Bronchus (tissue), 1 donor: ENCODE measurements around a stretch of chr5.

- PRO-cap = no peak
These were observed 33.9 kb downstream of the TRIO start for GRCh38 chr5:14176695-14177767.

GRCh38 chr5:14178981-14179365 is 35.8 kb downstream of the TRIO start:
- PRO-cap = no peak

- PRO-cap = no peak
These were observed 65.9 kb downstream of the TRIO start for GRCh38 chr5:14208930-14209573.

- PRO-cap = bidirectional peak, plus-strand start at chr5:14213007, minus-strand start at chr5:14212970
These were observed 69.8 kb downstream of the TRIO start for GRCh38 chr5:14212909-14213381.

- PRO-cap = no peak
These were observed 106.2 kb downstream of the TRIO start for GRCh38 chr5:14249245-14249912.

DNA sequence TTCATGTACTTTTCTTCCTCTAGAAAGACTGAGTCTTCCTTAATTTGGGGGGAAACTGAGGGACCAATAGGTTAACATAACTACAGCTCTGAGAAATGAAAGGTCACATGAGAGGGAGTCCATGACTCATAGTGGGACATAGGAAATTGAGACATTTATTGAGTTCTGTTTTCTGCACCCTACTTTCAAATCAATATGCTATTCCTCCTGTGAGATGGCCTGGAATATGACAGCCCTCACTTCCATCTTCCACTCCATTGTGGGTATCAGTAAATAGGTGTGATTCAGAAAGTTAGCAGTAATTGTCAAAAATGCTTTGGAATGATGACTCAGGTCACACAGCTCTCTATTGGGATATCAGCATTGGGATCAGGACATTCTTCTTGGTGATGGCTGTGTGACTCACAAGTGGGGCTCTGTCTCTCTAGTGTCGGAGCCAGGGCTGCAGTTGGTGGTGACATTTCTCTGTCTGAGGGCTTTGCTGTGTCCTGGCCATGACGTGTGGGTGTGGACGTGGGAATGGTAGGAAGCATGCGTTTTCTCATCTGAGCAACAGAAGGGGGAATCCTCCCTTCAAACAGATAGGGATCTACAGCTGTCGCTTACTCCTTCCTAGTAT is 125.0 kb downstream of the TRIO start:
- PRO-cap = no peak

DNA sequence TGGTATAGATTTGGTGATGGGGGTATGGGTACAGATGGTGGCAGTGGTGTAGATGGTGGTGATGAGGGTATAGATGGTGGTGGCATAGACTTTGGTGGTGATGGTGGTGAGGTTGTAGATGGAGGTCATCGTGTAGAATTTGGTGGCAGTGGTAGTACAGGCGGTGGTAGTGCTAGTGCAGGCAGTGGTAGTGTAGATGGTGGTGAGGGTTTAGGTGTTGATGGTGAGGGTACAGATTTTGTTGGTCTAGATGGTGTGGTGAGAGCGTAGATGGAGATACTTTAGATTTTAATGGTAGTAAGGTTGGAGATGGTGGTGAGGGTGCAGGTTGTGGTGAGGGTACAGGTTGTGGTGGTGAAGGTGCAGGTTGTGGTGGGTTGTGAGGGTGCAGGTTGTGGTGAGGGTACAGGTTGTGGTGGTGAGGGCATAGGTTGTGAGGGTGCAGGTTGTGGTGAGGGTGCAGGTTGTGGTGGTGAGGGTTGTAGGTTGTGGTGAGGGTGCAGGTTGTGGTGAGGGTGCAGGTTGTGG is 178.8 kb upstream of the OTULINL start:
- PRO-cap = no peak

DNA sequence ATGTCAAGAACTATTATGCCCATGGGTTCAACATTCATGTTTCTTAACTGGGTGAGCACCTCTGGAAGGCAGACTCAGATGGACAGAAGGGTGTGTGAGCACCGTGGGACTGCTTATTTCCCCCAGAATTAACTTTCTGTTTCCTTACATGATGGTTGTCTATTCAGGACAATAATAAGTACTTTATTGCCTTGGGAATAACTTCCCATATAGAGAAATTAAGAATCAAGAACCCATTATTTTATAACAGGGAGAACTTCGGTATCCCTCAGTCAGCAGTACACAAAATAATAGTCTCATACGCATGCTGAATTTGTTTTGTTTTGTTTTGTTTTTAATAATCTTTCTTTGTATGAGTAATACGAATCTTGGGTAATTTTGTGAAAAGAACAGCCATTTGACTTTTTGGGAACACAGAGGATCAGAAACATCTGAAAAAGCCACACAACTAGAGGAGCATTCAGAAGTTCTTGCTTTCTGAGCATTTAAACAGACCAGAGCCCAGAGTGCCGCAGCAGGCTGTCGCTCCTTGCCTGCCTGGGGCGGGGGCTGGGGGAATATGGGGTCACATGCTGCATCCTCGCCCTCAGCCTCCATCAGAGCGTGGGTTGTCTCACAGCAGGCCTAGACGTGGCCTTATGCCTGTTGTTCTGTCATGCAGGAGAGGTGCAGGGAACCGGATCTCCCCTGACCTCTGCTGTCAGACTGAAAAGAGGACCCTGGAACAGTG is 133.6 kb upstream of the OTULINL start:
- PRO-cap = no peak

DNA sequence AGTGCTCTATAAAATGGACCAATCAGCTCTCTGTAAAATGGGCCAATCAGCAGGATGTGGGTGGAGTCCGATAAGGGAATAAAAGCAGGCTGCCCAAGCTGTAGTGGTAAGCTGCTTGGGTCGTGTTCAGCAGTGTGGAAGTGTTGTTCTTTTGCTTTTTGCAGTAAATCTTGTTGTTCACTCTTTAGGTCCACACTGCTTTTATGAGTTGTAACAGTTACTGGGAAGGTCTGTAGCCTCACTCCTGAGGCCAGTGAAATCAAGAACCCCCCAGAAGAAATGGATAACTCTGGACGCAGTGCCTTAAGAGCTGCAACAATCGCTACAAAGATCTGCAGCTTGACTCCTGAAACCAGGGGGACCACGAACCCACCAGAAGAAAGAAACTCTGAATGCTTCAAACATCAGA is 3.4 kb upstream of the OTULINL start:
- PRO-cap = no peak

- PRO-cap = no peak
These were observed 3.8 kb downstream of the OTULIN start for GRCh38 chr5:14668235-14668857.

GRCh38 chr5:14677943-14679241 is 13.9 kb downstream of the OTULIN start:
- PRO-cap = no peak

DNA sequence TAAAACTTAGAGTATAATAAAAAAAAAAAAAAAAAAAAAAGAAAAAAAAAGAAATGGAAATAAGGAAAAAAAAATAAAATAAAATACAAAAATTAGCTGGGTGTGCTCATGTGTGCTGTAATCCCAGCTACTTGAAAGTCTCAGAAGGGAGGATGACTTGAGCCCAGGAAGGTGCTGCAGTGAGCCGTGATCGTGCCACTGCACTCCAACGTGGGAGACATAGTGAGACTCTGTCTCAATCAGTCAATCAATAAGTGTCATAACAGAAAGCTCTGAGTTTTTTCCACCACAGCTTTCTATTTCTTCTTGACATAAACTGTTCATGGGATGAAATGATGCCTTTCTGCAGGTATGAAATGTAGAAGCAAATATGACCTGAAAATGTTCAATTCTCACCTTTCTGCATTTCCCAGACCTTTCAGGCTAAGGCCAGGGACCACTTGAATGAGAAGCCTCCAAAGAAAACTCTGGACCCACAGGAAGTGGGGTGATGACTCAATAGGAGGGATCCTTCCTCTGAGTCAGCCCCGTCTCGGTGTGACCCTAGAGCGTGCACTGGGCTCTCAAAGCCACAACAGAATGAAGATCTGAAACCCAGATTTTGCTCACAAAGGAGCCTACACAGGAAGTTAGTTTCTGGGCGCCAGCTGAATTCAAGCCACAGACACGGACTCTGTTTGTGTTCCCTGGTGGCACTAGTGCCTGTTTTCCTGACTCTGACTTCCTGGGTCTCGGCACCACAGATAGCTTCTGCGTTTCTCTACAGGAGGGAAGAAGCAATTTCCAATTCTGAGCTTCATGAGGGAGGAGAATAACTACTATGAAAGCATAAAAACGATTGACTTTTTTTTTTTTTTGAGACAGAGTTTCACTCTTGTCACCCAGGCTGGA is 62.0 kb downstream of the ANKH start:
- PRO-cap = no peak

DNA sequence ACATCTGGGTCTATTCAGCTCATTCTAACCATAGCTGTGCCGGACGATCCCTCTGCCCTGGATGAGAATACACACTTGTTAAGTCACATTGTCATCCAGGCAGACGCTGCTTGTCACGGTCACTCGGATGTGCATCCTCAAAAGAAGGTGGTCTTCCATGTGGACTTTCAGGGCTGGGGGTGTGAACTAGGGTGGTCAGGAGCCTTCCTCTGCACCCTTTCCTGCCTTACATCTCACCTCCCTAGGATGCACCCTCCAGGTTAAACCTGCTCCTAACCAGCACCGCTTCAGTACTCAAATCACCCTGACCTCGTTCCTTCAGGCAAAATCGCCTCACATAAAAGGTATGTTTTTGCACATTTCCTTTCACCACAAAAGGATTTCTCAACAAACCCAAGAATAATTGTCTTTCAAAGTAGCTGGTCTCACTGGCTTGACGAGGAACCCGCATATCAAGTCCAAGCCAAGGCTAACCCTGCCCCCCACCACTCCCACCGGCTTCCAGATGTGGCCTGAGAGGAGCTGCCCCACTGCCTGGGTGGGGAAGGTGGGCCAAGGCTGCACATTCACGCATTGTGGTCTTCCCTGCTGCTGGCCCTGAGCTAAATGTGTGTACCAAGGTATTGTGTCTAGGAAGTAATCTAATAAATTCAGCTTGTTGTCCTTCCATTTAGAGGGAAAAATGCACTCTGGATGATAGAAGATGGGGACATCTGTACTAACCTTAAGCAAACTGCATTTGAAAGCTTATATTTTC is 21.7 kb downstream of the ANKH start:
- PRO-cap = no peak

GRCh38 chr5:14900731-14901171 is 29.2 kb upstream of the ANKH start:
- PRO-cap = no peak

DNA sequence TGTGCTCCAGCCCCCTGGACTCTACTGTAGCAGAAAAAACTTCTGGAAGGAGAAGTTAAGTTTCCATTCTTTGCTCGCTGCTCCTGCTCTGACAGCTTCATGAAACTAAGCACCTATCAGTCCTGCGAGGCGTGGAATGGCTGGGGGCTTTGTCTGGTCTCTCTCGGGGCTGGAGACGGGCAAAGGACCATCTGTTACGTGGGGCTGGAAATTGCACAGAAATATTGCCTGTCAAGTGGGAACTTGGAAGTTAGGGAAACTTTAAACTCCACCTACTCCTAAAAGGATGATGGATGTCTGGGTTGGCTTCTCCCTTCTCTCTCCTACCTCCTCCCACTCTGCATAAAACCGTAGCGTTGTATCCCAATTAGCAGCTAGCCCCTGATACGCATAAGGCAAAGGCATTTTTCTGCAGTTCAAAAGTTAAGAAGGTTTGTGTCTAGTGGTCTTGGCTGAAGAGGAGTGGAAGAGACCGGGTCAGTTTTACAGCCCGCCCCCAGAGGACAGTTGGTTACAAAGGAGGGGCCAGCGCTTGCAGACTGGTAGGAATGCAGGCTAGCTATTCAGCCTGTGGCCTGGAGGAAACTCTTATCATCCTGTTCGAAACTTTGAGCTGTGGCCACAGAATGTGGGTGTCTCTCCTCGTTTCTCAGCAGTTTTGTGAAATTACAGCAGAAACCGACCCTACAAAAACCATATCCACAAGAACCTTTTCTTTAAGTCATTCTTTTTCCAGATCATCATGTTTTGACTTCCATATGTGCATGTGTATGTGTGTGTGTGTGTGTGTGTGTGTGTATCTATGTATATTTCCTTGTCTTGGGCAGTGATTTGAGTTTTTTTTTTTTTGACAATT is 1.3 kb downstream of the FBXL7 start:
- PRO-cap = no peak

DNA sequence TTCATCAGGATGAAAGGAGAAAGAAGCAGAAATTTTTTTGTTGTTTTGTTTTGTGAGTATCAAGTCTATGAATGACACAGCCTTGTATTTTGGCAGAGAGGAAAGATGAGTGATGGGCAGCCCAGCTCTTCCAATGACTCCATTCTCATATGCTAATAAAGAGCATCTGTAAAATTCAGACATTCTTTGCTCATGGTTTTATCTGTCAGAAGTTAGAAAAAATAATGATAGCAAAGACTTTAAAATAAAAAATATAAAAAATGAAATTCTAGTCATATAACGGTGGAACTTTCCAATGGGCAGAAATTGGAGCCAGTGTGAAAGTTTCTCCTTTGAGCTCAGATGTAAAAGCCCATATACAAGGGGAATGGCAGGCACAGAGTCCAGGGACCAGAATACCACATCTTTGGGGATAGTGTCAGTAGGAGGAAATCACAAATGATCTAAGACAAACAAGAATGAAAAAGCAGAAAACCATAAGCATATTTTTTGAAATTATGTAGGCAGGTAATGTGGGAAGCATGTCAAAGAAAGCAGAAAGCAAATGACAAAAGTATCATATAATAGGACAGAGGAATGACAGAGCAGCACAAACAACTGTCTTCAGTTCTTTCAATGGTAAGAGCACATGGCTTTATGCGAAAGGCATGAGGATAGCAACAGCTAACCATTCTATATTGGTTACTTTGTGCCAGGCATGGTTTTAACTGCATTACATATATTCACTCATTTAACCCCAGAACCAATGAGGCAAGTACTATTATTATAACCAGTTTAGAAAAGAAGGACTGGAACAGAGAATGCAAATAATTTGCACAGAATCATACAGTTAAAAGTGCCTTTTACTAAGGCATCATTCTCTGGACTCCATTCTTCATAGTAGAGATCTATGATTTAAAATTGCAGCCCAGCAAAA is 137.2 kb downstream of the FBXL7 start:
- PRO-cap = no peak

DNA sequence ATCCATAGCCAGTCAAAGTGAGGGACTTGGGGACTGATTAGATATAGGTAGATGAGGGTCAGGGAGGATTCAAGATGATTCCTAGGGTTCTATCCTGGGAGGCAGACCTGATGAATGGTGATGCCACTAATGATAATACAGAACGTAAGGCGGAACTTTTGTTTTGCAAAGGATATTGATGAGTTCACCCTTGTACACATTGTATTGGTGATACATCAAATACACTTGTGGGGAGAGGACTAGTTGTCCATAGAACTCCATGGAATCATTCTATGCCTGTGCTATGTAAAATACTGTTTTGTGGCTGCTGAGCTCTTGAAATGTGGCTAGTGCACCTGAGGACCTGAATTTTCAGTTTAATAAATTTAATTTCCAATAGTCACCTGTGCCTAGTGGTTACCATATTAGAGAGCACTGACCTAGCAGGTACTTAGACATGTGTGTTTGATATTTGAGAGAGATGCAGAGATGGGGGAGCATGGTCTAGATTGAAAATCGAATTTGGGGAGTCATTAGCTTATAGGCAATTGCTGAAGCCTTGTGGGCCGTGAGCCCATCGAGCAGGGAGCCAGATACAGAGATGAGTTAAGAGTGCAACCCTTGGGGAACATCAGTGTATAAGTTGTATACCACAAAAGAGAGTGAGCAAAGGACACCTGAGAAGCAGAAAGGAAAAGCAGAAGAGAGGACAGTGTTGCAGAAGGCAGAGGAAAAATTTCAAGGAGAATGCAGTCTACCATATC is 263.5 kb downstream of the MARCHF11 start:
- PRO-cap = no peak

DNA sequence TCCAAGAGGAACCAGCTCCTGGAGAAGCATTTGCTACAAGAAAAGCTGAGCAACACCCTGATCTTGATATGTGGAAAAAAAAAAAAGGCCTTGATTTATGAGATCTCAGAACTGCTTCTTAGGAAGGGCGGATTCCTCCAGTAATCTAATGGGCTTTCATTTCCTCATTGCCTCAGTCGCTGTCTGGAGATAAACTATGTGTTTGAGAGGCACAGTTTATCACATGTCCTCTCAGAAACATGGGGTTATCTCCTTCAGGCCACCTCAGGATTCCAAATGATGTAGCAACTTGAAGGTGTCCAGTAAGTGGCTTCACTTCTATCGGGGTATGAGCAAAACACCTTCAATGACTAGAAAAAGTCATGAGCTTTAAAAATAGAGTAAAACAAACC is 56.5 kb upstream of the ZNF622 start:
- PRO-cap = no peak

- PRO-cap = no peak
These were observed 71.9 kb downstream of the RETREG1 start for GRCh38 chr5:16545024-16545207.

DNA sequence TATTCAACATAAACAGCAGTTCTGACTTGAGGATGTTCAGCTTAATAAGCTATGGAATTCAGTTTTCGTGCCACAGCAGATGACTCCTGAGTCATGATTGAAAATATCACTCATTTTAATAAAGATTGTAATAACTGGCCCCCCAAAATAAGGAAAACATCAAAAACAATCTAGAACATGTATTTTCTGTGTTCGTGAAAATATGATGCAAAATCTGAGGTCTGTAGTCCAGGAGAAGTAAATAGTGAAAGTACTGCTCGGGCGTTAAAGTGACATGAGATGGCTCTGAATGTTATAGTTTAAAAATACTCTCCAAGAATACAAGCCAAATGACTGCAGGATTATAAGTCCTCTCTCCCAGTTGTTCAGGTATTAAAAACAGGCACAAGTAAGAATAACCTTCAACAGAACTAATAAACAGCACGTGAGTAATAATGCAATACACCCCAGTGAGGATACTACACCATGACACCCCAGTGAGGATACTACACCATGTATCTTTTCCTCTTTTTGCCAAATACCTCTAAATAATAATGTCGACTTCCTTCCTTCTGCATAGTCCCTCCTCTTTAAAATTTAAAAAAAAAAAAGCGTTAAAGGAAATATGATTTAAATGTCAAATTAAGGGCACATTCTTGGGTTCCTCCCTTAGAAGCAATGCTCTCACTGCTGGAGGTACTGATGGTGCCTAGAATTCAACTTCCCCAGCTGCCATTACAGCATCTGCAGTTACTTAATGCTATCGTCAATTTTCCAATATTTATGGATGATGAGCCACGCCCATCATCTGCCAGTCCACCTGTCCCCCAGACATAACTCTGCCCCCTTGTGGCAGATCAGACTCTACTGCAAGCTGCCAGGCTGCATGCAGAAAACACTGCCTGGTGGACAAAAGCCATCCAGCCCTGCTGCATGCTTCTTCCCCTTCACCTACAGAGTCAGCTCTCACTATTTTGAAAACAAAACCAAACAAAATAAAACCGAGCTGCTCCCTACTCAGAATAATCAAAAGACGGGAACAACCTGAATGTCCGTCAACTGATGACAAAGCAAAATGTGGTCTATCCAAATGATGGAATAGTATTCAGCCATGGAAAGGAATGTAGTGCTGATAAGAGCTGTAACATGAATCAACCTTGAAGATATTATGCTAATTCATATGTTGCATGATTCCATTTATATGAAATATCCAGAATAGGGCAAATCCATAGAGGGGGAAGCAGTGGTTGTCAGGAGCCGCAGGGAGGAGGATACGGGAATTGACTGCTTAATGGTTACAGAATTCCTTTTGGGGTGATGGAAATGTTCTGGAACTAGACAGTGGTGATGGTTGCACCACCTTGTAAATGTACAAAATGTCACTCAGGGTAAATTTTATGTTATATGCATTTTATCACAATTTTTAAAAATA is 66.6 kb downstream of the RETREG1 start:
- PRO-cap = no peak